Epithelial cell of proximal tubule (primary cell): ENCODE results near the gene HAAO.

DNA sequence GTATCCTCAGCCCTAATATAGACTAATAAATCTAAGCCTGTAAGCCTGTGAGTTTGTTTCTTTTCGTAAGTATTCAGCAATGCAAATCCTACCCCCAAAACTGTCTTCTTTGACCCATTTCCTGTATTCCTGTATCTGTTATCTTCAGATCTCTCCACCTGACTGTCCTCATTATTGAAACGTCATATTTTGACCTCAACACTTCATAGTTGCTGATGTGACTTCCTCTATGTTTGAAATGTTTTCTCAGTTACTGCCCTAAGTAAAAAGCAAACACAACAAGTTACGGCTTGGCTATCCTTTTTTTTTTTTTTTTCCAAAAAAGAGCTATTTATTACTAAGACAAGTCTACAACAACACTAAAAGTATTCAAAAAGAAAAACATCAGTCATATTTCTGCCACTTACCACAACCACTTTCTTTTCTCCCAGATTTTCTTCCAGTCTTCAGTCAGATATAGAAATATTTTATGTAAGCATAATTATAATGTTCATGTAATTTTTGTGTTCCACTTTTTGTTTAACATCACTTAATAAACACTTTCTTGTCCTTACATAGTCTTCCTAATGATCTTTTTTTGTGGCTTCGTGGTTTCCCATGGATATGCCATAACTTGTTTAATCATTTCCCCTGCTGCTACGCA, 45.0 kb upstream of the EML4 start:
- RAMPAGE, long total RNA: no peak
- RRBS: no CpG with 5 or more reads among the region's 5 CpGs

DNA sequence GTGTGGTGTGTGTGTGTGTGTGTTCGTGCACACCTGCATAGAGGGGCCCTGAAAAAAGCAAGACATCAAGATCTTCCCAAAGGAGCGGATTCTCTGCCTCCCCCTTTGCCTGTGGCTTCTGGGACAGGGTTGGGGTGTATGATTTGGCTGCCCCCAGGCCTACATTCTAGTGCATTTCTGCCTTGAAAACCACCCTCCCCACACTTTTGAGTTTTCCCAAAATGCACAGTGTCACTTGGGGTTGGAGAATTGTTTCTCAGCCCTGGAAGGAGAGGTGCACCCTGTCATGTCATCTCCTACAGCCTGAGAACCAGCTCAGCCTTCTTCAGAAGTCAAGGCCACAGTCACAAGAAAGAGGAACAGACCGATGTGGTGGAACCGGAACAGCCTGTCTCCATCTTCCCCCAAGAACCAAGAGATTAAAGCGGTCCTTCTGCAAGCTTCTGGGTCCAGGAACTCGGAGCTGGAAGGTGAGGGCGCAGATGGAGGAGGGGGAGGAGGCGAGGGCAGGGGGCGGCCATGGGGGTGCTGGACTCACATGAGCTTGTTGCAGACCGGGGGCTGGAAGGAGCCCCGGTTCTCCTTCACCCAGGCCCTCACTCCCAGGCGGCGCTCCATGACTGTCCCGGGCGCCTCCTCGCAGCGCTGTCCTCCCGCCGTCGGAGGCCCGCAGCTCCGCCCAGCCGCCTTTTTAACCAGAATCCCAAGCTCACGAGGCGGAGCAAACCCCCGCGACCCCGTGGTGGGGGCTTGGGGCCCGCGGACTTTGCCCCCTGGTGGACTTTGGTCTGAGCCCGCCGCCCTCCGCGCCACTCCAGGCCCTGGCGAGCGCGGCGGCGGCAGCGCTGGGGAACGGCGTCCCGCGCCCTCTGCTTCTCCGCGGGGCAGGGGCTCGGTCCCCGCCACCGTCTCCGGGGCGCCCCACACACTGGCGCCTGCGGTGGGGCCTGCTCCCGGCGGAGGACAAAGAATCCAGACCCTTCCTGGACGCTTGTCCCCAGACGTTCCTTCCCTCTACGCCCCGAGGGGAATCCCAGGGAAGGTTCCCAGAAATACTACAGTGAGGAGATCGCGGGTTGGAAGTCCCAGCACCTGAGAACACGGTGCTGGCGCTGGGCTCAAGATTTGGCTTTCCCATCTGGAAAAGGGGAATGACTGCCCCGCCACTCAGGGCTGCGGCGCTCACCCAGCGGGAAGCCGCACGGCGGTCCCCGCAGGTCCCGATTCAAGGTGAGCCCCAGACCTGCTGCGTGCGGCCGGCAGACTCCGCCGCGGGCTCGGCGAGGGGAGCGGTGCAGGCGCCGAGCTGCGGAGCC, at the start of gene HAAO:
Gene HAAO (minus strand): TSS at position 665 of the 1,316 bp plus-strand sequence.
- RAMPAGE, long total RNA: no peak
- RRBS: 2% methylated on average over 19 of the region's 84 CpGs

- RAMPAGE, long total RNA: no peak
- RRBS: no CpG with 5 or more reads among the region's 51 CpGs
Observed at GRCh38 chr2:42827400-42828400, 35.3 kb upstream of the HAAO start.

DNA sequence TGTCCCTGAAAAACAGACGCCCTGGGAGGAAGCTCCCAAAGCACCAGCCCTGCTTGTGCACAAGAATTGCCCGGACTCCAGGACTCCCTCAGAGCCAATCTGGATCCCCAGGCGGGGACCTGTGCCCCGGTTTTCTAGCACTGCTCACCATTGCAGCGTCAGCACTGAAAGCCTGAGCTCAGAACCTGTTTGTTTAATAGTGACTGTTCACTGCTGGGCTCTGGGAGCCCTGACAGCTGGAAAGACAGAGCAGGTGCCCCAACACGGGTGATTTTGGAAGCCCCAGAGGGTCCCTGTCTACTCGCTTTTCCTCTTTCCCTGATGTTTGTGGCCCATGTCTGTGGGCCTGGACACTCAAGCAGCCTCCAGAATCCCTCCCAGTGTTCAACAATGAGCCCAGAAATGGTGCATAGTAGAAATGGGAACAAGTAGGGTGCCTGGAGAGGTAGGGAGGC, 134.7 kb upstream of the HAAO start:
- RAMPAGE, long total RNA: no peak
- RRBS: 26% methylated on average over 3 of the region's 7 CpGs

DNA sequence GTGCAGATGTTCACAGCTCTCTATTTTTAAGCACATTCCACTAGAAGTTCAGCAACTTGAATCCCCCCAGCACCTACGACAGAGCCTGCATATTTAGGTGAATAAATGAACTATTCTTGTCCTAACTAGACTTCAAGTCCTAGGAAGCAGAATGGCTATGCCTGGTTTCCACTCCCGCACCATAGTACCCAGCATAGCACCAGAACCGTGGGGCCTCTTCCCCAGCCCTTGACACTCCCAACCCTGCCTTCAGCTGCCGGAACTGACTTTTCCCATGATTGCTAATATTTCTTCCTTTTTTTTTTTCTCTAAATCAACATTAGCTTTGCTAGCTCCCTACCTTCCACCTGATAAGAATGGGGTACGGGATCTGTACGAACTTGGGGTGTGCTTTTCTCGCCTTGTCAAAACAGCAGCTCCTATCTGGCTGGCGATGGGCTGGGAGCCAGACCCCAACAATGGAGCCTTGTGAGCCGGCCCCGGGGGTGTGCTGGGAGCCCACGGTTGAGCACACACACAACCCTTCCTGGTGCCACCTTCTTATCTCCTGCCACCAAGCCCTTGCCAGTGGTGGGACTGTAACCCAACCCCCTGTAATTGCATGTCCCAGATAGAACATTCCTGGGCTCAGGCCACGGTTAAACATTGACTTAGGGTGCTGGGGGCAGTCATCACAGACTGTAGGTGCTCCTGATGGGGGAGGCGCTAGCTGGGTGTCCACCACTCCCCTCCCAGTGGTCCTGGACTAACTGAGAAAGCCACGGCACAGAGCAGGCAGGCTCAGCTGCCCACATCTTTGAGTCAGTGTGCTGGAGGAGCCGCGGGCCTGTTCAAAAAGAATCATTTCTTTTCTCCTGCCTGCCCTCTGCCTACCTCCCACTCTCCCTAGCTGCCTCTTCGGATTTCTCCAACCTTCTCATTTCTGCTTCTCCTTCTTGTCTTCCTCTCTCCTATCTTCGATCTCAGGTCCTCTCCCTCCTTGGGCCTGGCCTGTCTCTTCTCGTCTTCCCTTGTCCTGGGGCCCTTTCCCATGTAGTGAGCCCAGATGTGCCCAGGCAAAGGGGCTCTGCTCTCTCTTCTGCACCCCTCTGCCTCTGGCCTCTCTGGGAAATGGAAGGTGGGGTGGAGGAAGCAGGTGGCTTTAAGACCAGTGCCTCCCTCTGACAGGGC, 213.1 kb upstream of the HAAO start:
- RAMPAGE, long total RNA: no peak
- RRBS: no CpG with 5 or more reads among the region's 19 CpGs

- RAMPAGE, long total RNA: no peak
- RRBS: 100% methylated on average over 1 of the region's 13 CpGs
Observed at GRCh38 chr2:43047330-43047837, 179.0 kb downstream of the ZFP36L2 start.

DNA sequence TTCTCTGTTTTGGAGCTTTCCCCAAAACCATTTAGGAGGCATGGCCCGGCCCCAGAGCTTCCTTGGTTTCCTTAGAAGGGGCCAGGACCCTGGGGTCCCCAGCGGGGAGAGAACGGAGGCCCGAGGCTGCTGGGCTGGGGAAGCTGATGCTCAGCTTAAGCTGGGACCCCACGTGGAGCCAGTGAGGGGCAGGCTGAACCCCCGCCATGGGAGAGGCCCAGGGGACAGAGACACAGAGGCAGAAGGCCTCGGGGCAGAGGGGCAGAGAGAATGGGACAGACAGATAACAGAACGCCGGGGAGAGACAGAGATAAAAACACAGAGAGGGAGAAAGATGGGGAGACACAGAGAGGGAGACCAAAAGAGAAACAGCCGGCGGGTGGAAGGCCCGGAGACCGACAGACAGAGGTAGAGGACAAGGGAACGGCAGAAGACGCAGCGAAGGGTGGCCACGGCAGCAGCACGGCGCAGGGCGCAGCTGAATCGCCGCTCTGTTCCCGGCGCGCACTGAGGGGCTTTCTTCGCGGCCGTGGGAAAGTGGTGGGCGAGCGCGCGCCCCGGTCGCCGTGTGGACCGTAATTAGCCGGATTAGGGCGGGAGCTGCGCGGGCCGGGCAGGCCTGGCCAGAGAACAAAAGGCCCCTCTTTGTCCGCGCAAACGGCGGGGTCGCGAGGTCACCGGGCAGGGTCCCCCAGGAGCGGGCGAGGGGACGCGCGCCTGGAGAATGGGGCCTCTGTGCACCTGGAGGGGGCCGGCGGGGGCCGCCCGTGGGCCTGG, 158.5 kb downstream of the ZFP36L2 start:
- RAMPAGE, long total RNA: no peak
- RRBS: 74% methylated on average over 27 of the region's 57 CpGs

DNA sequence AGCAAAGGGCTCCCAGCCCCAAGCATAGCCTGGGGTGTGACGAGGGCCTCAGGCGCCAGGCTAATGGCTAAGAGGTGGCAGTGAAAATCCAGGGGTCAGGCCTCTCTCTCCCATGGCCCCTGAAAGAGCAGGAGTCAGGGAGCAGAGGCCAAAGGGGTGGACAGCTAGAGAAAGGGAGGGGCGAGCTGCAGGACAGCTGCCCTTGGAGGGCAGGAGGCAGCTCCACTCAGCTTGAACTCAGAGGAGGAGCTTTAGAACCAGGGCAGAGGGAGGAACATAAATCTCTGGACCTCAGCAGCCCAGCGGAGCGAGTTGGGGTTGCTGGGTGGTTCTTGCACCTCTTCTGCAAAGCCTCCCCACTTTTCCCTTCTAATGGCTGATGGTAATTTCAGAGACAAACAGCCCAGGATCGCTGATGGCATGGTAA, 155.2 kb downstream of the ZFP36L2 start:
- RAMPAGE, long total RNA: no peak
- RRBS: no CpG with 5 or more reads among the region's 6 CpGs

DNA sequence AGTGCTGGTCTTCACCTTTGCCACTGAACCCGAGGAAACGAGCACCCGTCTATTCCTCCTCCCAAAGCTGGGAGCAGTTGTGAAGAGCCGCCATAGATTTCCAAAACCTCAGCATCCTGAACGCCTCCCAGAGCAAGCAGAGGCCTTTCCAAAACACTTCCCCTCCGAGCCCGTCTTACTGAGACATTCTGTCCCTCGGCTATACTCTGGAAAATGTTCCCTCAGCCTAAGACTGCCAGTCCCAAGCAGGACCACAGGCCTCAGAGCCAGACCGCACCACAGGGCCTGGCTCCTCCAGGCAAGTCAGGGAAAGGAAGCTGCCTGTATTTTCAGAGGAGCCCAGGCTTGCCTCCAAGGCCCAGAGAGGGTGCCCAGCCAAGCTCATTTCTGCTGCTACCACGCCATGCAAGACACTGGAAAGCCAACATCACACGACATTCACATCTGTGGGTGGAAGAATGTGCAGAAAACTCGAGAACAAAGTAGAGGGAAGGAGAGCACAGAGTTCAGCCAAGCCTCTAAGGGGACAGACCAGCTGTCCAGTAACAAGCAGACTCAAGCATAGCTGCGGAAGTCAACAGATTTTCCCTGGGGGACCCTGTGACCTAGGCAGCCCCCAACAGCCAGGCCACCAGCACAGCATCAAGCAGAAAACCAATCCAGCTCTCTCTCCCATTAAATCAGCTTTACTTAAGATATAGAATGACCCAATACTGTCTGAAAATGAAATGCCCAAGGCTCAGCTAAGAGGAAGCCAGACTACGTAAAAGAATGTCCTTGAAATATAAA, 124.0 kb downstream of the ZFP36L2 start:
- RAMPAGE, long total RNA: no peak
- RRBS: no CpG with 5 or more reads among the region's 14 CpGs

DNA sequence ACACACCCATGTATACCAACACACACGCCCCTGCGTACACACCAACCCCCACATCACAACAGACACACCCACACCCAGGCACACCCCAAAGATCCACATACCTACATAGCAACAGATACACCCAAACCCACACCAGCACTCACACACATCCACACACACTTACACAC, 7.3 kb downstream of the ZFP36L2 start:
- RAMPAGE, long total RNA: no peak
- RRBS: no CpG with 5 or more reads among the region's 2 CpGs

GRCh38 chr2:43228249-43228824, 1.9 kb upstream of the ZFP36L2 start:
- RAMPAGE, long total RNA: no peak
- RRBS: no CpG with 5 or more reads among the region's 3 CpGs

DNA sequence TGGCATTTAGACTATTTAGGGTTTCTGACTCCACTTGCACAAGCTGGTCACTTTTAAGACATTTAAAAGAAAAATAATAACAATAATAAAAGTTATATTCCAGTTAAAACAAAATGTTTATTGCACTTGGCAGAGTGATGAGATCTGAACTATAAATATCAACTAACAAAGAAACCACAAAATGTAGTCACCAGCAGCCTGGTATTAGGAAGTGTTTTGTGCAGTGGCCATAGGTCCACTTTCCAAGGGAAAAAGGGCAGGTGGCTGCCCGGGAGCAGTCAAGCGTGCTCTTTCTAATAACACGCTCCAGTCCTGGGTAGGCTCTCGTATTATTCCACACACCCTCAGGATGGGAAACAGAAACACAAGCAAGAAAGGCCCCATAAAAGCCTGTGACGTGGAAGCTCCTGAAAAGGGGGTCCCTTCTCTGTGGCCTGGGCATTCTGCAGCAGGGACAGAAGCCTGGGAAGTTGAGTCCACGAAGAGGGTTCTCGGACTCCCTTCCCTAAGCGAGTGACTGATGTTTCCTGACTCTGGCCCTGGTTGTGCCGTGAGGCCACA, 87.0 kb upstream of the ZFP36L2 start:
- RAMPAGE, long total RNA: no peak
- RRBS: no CpG with 5 or more reads among the region's 9 CpGs

- RAMPAGE, long total RNA: no peak
- RRBS: no CpG with 5 or more reads among the region's 4 CpGs
Observed at GRCh38 chr2:43402323-43402979, 176.0 kb upstream of the ZFP36L2 start.

GRCh38 chr2:43780043-43780497, 6.2 kb downstream of the DYNC2LI1 start:
- RAMPAGE, long total RNA: no peak
- RRBS: no CpG with 5 or more reads among the region's 3 CpGs

DNA sequence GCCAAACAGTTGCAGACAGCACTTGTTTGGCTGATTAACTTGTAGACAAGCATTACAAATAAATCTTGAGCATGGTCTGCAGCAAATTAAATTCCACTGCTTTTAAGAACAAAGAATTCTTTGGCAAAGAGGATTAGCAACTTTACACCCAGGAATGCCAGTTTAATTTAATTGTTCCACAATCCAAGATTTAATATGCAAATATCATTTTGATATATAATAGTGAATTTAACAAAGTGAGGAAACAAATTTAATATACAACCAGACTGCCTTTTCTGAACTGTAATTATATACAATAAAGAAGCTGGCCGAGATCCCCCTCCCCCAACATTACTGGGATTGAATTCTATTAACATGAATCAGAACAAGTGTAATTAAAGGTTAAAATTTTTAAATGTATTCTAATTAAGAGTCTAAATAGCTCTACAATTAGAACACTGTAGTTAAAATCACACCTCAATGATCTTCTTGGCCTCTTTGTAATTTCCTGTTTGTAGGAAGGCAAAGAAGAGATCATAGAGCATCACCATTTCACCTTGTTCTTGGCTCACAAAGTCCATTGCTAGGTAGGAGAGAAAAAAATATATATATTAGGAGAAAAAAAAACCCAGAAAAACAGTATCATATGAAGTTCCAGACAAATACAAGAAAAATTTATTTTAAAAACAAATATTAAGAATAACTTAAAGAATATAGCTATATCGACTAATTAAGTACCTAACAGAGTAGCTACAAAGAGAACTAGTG, 61.9 kb downstream of the LRPPRC start:
- RAMPAGE, long total RNA: no peak
- RRBS: no CpG with 5 or more reads among the region's 2 CpGs

GRCh38 chr2:43963385-43963972, 32.3 kb downstream of the LRPPRC start:
- RAMPAGE, long total RNA: no peak
- RRBS: no CpG with 5 or more reads among the region's 3 CpGs

DNA sequence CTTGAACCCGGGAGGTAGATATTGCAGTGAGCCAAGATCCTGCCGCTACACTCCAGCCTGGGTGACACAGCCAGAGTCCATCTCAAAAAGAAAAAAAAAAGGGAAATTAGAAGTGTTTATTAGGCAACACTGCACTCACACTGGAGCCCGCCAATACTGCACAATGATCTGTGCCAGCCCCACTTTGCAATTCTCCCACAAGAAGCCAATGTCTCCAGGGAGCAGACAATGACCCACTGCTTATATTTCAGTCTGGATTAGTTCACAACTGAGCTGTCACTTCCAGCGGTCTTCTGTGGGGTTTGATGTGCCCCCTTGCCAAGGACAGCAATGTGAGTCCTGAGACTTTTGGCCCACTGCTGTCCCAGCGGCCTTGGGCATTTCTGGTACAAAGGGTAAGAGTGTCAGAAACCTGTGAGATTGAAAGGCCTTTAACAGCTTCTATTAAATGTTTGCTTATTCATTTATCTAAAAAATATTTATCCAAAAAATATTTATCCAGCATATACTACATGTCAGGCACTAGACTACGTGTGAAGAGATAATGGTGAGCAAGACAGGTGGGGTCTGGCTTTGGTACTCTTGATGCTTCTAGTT, 85.6 kb upstream of the PPM1B start:
- RAMPAGE, long total RNA: no peak
- RRBS: no CpG with 5 or more reads among the region's 6 CpGs

DNA sequence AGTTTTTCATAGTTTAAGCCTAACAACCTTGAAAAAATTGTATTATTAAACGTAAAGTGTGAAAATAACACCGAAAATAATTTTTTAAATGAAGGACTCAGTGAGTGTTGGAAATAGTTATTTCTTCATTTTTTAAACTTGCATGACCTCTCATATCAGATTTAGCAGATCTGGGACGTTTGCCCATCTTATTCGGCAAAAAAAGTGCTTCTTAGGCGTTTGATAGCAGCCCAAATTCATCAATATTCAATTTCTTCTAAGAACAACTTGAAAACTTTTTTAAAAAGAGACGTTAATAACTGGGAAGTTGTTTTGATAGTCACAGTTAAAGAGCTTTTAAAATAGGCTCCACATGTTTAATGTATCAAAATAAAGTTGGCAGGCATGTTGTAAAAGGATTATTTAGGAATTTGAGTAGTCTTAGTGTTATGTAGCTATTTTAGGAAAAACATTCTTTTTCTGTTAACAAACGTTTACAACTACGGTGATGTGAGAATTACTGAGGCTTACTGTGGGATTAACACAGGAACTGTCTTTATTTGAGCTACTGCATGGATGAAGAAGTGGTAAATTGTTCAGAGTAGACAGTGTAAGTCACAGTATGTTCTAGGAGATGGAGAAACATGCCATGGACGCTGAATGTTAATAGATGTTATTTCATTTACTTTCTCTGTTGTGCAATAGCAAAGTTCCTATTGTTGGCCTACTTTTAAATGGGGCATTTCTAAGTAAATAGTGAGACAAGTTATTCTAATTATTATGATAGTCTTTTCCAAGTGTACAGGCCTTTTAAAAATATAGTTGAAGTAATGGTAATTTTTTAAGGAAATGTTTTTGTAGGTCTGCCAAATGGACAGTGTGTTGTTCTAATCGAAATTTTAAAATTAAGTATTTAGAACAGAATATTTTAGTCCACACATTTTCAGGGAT, 1.6 kb downstream of the PPM1B start:
- RAMPAGE, long total RNA: no peak
- RRBS: no CpG with 5 or more reads among the region's 10 CpGs

DNA sequence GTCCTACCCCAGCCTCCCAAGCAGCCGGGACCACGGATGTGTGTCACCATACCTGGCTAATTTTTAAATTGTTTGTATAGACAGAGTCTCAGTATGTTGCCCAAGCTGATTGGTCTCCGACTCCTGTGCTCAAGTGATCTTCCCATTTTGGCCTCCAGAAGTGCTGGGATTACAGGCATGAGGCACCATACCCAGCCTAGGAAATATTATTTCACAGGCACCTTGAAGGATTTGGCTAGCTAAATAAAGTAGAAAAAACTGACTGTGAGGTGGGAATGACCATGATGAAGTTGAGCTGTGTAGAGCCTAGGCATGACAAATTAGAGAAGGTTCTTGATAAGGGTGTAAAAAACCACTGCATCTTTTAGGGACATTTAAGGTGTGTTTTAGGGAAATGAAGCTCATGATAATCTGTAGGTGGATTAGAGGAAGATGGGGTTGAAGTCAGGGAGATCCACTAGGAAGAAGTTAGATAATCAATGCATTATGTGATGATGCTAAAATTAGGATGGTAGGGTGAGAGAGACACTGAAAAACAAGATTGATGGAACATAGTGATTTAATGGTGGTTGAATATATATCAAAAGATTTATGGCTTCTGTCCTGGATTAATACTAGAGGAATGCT, 12.5 kb downstream of the PPM1B start:
- RAMPAGE, long total RNA: no peak
- RRBS: no CpG with 5 or more reads among the region's 3 CpGs

DNA sequence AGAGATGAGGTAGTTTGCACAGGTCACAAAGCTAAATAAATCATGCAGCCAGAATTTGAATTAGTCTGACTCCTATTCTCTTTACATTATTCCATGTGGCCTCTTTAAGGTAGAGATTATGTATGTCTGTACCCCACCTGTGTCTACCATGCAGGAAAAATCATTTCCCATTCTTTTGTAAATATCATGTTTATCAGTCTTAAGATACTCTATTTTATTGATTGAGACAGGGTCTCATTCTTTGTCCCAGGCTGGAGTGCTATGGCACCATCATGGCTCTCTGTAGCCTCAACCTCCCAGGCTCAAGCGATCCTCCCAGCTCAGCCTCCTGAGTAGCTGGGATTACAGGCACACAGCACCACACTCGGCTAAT, 52.7 kb upstream of the SLC3A1 start:
- RAMPAGE, long total RNA: no peak
- RRBS: no CpG with 5 or more reads among the region's 2 CpGs